Mesenchymal stem cell of Wharton's jelly (primary cell): ENCODE measurements around the genes DCANP1, SLC25A48, TGFBI, NME5 and CDC23.

DNA sequence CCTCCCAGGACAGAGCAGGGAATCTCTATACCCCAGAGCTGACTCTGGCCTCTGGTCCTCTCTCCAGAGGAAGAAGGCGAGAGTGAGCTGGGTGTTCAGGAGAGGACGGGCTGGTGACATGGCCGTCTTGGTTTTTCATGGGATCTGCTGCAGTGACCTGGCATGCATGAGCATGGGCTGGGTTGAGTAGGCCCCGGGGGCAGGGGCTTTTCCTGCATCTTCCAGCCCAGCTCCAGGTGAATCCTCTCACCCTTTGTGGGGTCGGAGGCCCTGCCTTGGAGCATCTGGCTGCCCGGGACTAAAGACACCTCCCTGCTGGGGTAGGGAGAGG is 28.1 kb upstream of the PITX1 start:
- CAGE, long polyA plus RNA: no peak

DNA sequence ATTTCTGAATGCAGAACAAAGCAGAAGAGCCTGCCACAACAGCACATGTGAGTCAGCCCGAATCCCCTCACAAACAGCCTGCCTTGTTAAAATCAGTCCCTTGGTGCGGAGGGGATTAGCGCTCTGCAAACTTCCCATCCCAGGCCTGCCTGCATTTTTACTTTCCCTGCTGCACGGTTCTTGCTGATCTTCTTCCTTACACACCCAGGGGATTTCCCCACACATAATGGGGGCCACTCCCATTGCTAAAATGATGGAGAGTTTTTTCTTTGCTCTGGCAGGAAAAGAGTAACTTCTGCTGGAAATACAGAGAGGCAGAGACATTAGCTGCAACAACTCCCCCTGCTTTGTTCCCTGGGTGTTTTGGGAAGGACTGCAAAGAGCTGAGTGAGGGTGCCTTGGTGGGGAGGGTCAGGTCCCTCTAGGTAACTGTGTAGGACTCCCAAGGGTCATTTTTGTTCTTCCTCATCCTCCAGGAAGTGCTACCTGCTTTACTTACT is 78.4 kb upstream of the PITX1 start:
- CAGE, long polyA plus RNA: no peak

GRCh38 chr5:135376428-135377062 is 22.5 kb downstream of the MACROH2A1 start:
- CAGE, long polyA plus RNA: no peak

DNA sequence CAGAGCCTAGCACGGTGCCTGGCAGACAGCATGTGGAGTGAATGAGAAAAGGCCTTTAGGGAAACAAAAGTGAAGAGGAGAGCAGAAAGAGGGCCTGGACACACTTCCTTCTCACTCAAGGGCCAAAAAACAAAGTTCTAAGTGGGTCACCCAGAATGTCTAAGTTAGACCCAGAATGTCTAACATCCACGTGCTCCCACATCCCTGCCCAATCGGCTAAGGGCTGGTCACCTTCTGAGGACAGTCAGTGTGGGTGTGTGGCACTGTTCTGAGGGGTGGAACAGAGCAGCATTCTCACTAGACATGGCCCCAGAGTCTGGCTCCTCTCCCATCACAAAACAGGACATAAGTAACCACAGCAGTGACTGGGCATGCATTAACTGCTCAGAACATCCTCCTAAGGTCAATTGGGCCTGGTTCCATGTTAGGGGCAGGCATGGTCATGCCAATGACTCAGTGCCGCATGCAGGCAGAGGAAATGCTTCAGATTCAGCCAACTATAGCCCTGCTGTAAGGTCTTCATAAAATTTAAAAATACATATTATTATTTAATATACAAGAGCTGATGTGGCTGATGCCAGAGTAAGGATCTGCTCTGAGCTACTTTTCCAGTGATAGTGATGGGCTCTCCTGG is 13.0 kb downstream of the MACROH2A1 start:
- CAGE, long polyA plus RNA: no peak

DNA sequence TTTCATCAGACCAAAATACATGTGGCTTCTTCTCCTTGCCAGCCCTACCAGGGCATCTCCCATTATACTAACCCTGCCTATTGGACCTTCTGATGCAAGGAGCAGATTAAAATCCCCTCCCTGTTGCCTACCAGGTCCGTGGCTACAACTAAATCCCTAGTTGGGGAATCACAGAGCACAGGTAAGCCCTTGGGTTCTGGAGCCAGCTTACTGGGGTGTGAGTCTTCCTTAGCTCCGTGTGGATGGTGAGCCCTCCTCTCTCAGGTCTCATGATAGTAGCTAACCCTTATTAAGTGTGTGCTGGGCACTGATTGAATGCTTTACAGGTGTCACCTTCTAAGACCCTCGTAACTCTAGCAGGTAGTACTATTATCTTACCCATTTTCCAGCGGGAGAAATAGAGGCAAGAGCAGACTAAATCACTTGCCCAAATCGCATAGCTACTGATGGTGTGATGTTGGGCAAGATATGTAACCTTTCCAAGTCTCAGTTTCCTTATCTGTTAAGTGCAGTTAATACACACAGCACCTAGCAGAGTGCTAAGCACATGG is at the start of gene DCANP1:
Gene DCANP1 (minus strand): TSS at position 199 of the 551 bp plus-strand sequence.
- CAGE, long polyA plus RNA: no peak

DNA sequence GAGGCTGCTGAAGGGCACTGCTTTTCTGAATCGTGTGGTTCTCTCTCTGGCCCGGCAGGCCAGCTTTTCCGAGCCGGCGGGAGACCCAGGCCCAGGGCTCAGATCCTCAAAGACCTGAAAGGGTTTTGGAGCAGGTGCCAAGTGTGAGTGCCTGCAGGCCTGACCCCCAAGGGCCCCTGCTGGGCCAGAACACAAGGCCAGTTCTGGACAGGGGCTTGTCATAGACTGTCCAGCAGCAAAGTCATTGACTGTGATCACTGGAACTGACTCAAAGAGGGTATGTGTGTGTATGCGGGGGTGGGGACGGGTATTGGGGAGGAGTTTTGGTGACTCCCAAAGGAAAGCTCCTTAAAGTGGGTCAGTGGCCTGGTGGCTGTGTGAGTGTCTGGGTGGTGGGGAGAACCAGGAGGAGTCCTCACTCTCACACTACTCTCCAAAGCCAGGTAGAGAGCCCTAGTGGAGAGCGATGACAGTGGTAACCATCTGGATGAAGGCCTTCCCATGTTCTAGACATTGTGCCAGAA is 592 bp upstream of the CXCL14 start:
- CAGE, long polyA plus RNA: no peak

GRCh38 chr5:135834244-135834835 is at the start of gene SLC25A48:
Gene SLC25A48 (plus strand): TSS chr5:135834663.
- CAGE, long polyA plus RNA: no peak

DNA sequence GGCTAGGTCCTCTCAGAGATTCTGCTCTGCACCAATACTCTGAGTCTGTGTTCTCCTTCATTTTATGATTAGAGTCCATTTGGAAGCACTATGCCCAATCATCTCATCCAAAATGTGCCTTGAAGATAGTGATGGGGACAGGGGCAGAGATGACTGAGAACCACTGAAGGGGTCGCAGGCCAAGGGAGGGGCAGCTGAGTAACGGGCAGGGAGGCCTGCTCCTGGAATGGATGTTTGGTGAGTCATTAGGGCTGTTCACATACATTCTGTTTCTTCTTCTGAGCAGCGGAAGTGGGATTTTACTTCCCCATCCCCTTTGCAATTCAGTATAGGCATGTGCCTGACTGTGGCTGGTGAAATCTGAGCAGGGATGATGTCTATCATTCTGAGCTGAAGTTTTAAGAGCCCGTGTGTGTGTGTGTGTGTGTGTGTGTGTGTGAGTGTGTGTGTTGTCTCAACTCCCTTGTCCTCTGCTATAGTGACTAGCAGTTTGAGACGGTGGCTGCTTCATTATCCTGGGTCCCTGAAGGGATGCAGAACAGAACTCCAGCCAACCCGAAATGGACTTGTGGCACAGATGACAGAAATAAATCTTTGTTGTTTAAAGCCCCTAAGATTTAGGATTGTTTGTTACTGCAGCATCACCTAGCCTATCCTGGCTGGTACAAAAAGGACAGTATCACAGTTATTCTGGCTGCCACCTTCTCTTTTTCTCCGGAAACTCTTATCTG is 29.3 kb upstream of the TGFBI start:
- CAGE, long polyA plus RNA: no peak

DNA sequence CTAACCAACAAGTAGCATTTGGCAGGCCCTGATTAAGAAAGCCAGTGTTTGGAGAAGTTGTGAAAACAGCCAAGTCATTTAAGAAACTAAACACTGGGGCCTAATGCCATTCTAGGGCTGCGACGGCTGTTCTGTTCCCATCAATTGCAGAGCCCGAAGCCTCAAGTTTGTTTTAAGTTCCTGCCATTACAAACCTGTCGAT is 4.5 kb upstream of the TGFBI start:
- CAGE, long polyA plus RNA: no peak

- CAGE, long polyA plus RNA: start-site peak on the plus strand at chr5:136028986-136028993, 5,525 and 9,941 reads in 2 replicates
Measured at GRCh38 chr5:136028678-136029872, at the start of gene TGFBI. Gene TGFBI (plus strand): TSS chr5:136028988.

DNA sequence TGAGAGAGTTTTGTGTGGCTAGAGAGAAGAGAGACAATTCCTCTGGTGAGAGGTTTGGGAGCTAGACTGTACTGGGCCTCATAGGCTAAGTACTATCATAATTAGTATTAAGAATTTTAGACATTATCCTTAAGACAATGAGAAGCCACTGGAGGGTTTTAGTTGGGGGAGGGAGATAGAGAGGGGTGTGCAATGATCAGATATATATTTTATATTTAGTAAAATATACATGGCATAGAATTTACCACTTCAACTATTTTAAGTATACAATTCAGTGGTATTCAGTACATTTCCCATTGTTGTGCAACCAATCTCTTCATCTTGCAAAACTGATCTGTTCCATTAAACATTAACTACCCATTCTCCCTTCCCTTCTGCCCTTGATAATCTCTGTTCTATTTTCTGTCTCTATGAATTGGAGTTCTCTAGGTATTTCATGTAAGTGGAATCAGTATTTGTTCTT is 38.5 kb downstream of the TGFBI start:
- CAGE, long polyA plus RNA: no peak

DNA sequence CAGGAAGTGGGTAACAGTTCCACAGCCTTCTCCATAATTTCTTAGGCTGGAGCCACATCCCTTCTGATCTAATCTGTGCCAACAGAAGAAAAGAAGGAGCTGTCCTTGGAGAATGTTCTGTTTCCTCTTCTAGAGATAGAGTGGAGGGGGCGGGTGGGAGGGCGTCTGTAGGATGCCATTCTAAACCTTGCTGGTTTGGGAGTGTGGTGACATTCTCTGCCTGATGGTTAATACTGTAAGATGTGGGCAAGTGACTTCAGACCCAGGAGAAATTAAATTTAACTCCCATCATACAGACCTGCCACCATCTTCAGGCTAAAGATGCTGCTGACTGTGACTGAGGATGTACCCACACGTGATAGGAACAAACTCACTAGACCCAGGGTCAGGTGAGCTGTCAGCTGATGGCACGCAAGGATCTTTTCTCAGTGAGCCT is 437.5 kb downstream of the SPOCK1 start:
- CAGE, long polyA plus RNA: no peak

DNA sequence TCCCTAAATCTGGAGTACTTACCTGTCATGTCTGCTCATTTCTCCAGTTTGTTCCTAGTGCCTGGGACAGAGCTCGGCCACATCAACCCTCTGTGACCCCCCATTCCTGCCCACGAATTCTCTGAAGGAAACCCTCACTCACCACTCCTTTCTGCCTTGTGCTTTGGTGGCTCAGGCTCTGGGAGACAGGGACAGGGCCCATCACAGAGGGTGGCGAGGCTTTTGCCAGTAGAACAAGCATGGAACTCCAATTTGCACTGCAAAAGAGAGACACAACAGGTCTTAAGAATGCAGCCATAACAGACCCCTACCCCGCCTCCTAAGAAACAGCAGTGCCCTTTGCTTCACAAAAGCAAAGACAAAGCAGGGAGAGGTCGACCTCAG is 431.6 kb downstream of the SPOCK1 start:
- CAGE, long polyA plus RNA: no peak

DNA sequence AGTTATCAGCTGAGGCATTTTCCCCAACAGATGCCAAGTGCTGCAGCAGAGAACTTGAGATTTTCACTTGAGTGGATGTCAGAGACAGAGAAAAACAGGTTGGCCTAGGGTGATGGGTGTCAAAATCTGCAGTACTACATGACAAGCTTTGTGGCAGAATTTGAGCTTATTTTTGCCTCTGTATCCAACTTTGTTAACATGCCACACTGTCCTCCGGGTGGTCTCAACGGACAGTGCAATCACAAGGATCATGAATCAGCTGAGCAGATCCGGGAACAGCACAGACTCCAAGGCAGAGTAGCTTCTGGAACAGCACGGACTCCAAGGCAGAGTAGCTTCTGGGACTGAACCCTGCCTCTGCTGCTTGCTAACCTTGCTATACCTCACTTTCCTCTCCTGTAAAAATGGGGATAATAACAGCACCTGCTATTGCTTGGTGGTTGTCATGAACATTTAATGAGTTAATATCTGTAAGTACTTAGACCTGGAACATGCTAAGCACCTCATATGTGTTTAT is 355.9 kb downstream of the SPOCK1 start:
- CAGE, long polyA plus RNA: no peak

GRCh38 chr5:137301402-137301793 is 197.7 kb downstream of the SPOCK1 start:
- CAGE, long polyA plus RNA: no peak

GRCh38 chr5:137800639-137800929 is 46.4 kb upstream of the HNRNPA0 start:
- CAGE, long polyA plus RNA: no peak

- CAGE, long polyA plus RNA: no peak
Measured at GRCh38 chr5:137859023-137859599, 8.5 kb upstream of the MYOT start.

GRCh38 chr5:138138837-138139701 is at the start of gene NME5:
Gene NME5 (minus strand): TSS chr5:138139428.
- CAGE, long polyA plus RNA: no peak

DNA sequence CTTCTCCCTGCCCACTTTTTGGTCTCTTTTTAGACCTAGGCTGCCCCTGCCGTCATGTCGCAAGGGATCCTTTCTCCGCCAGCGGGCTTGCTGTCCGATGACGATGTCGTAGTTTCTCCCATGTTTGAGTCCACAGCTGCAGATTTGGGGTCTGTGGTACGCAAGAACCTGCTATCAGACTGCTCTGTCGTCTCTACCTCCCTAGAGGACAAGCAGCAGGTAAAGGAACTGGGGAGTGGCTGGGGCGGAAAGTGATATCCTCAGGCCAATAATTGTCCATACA is 656 bp downstream of the KIF20A start:
- CAGE, long polyA plus RNA: no peak

- CAGE, long polyA plus RNA: no peak
Measured at GRCh38 chr5:138212912-138213917, at the start of gene CDC23. Gene CDC23 (minus strand): TSS chr5:138213323.